PFSK-1 (cell line): ENCODE data around the gene NTNG2.

- RRBS = 81% methylated on average over 9 of the region's 44 CpGs
Measured at GRCh38 chr9:130893199-130894309, 3.1 kb downstream of the QRFP start.

GRCh38 chr9:131111726-131112373 lies 13.5 kb upstream of the NUP214 start:
- RRBS = 93% methylated on average over 10 of the region's 25 CpGs

GRCh38 chr9:131177323-131178527 lies 52.3 kb downstream of the NUP214 start:
- RRBS = no CpG with 5 or more reads among the region's 8 CpGs

DNA sequence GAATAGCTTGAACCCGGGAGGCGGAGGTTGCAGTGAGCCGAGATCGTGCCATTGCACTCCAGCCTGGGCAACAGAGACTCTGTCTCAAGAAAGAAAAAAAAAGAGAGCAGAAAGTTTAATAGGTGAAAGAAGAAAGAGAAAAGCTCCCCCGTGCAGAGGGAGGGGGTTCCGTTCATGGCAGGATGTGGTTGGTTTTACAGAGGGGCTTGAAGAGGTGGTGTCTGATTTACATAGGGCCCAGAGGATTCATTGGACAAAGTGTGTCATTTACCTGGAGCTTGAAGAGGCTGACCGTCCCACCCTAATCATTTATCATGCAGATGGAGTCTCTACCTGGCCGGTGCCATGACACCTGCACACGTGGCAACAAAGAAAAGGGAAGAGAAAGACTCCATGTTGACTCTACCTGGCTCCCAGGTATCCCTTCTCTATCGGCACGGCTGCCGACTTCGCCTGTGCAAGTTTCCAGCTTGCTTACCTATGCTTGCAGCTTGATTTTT lies 35.4 kb upstream of the PRRC2B start:
- RRBS = no CpG with 5 or more reads among the region's 13 CpGs

DNA sequence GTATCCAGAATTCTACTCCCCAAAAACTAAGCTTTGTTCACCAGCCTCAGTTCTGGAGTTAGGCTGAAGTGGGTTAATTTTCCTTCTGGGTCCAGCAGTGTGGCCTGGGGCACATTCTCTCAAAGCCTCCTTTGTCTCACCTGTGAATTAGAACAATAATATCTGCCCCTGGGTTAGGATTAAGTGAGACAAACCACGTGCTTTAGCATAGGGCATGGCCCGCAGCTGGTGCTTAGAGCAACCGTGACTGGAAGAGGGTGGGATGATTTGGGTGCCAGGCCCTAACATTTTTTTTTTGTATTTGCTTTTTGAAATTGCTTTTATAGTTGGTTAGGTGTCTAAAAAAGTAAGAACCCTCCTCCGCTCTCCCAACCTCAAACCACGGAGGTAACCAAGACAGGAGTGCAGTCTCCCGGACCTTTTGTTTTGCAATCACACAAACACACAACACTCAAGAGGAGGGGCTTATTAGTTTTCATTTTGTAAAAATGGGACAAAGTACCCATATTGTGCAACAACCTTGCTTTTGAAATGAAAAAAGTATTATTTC lies 794 bp upstream of the PRRC2B start:
- RRBS = no CpG with 5 or more reads among the region's 6 CpGs

GRCh38 chr9:131423176-131424088 lies 29.5 kb downstream of the PRRC2B start:
- RRBS = 3% methylated on average over 3 of the region's 23 CpGs

DNA sequence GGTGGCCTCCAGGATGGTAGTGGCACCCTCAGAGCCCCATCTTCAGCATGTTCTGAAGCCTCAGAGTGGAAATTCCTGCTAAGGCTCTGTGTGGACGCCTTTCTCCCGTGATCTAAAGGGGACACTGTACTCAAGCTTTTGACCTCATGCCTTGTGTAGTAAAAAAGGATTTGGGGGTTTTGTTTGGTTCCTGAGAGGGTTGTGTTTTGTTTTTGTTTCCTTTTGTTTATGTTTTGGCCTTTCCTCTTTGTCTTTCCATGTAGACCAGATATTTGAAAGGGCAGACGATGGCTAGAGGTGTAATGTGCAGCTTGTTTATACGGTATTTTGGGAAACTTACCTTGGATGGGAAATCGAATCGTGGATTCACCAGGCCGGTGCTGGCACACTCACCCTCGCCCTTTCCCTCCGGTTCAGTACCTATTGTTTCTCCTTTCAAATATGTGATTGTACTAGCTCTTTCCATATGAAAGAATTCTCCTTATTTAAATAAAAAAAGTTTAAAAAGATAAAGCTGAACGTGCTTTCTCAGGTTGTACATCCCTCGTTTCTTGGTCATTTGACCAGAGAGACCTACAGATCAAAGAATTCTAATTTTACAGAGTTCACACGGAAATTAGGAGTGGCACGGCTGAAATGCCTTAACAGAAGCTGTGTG lies 2.9 kb upstream of the POMT1 start:
- RRBS = no CpG with 5 or more reads among the region's 13 CpGs

DNA sequence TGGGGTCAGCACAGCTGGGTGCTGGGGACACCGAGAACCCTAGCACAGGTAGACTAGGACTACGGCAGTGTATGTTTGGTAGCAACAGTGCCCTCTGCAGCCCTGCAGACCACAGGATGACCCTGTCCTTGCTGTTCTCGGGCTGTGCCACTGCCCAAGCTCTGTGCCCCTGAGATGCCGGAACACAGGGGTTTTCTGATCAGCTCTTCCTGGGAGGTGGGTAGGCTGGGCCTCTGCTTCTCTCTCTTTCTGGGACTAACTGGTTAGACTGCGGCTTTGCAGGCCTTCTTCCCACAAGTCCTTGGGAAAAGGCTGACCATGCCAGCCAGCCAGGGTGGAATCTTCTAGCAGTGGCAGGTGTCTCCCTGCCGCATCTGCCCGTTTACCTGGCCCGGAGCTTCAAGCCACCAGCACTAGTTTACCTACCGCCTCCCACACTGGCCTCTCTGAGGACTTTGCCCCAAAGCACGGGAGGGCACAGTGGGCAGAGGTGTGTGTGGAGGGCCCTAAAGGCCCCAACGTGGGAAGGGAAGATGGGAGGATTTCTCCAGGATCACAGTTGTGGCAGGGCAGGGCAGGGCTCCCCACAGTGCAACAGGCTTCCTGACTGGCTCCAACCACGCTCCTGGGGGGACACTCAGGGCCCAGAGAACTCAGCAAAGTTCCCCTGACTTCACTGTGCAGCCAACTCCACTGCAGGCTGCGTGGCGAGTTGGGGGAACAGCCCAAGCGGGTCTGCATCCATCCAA lies 1.2 kb downstream of the UCK1 start:
- RRBS = no CpG with 5 or more reads among the region's 15 CpGs

GRCh38 chr9:131555989-131556476 lies 10.7 kb downstream of the PRRT1B start:
- RRBS = no CpG with 5 or more reads among the region's 13 CpGs

GRCh38 chr9:131603027-131603605 lies 57.8 kb downstream of the PRRT1B start:
- RRBS = no CpG with 5 or more reads among the region's 10 CpGs

- RRBS = no CpG with 5 or more reads among the region's 10 CpGs
Measured at GRCh38 chr9:131605682-131606649, 60.6 kb downstream of the PRRT1B start.

DNA sequence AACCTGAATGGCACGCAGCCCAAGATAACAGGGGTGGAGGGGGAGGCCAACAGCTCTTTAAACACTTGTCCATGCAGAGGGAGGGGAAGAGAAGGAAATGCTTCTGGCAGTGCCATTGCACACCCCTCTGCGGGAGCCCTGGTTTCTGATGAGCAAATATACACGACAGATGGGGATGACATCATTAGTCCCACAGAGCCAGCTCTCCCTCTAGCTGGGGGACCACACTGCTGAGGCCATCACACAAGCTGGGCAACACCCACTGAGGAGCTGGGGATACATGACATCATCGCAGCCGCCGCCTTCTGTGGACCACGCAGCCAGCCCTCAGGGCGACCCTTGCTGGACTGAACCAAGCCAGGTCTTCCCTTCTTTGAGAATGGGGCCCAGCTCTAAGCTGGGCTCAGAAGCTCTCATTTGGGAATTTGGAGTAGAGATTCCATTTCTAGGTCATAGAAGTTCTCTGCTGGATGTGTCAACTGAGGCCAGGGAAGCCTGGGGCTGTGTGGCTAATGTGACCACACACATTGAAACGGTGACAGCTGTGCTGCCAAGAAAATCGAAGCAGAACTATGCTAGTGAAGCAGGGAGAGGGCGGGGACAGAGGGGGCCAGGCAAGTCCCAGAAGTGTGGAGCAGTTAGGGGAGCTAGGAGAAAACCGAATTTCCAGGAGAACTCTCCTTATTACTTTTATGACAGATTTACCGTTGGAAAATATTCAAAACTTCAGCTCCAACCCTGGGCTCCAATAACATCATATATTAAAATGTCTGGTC lies 79.5 kb downstream of the PRRT1B start:
- RRBS = no CpG with 5 or more reads among the region's 13 CpGs

GRCh38 chr9:131629995-131630788 lies 84.9 kb downstream of the PRRT1B start:
- RRBS = no CpG with 5 or more reads among the region's 18 CpGs

GRCh38 chr9:131697818-131698302 lies 42.0 kb downstream of the RAPGEF1 start:
- RRBS = no CpG with 5 or more reads among the region's 2 CpGs

- RRBS = no CpG with 5 or more reads among the region's 10 CpGs
Measured at GRCh38 chr9:131733961-131734726, 5.7 kb downstream of the RAPGEF1 start.

- RRBS = no CpG with 5 or more reads among the region's 15 CpGs
Measured at GRCh38 chr9:131735287-131736093, 4.4 kb downstream of the RAPGEF1 start.

GRCh38 chr9:132059142-132059831 lies 20.4 kb downstream of the MED27 start:
- RRBS = no CpG with 5 or more reads among the region's 13 CpGs

DNA sequence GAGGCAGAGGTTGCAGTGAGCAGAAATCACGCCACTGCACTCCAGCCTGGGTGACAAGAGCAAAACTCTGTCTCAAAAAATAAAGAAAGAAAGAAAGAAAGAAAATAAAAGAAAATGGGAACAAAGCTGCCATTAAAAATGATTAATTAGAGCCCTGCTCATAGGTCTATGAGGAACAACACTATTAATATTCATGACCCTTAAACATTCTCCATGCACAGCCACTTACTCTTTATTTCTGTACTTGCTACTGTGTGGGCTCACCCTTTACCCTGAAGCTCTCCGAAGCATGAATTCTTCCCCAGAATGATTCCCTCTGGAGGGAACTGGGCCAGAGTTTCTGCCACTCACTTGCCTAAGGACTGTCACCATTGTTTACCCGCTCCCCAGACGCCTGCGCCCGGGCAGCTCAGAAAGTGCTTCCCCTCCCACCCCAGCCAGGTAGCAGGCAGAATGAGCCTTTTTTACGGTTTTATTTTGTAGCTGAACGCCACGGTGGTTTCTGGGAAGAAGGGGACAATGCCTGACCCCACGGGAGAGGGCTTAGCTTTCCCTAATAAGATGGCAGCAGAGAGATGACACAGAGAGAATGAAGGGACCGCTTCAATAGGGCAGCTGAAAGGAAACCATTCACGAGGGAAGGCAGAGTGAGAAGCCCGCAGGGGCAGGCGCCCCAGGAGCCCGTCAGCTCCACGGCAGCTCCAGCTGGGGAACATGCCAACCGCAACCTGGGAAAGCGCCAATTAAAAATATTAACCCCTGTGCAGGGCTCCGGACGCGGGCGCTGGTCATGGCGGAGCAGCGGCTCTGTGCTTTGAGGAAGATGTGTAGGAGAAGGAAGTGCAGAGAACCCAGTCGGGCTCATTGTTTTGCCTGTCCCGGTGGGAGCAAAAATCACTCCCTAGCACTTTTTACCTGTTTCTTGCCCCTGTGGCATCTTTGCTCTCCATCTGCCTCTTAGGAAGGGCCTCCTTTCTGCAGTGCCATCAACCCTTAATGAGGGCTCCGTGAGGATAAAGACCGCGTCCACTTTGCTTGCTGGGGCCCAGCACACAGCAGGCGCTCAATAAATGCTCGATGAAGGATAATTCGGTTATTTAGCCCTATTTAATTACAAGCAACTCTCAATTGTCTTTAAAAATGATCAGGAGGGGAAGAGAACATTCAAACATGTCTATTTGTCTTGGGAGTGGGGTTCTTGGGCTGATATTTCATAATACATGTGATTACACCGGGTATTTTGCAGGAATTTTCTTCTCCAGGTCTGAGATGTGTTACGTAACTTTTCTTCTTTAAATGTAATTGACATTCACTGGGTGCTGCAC lies 20.3 kb upstream of the NTNG2 start:
- RRBS = 49% methylated on average over 8 of the region's 34 CpGs

DNA sequence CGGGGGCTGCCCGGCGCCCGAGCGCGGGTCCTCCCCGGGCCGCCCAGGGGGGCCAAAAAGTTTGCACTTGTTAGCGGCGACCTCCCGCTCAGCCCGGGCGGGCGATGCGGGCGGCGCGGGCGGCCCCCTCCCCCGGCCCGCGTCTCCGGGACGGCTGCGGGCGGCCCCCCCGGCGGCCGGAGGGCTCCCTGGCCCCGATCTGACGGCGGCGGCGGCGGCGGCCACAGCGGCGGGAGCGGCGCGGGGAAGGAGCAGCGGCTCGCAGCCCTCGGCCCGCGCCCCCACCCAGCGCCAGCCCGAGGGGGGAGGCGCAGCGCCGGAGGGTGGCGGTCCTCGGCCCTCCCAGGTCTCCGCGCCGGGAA lies at the start of gene NTNG2:
NTNG2 (plus strand) TSS at position 197 of the 362 bp plus-strand sequence.
- RRBS = 2% methylated on average over 20 of the region's 56 CpGs

DNA sequence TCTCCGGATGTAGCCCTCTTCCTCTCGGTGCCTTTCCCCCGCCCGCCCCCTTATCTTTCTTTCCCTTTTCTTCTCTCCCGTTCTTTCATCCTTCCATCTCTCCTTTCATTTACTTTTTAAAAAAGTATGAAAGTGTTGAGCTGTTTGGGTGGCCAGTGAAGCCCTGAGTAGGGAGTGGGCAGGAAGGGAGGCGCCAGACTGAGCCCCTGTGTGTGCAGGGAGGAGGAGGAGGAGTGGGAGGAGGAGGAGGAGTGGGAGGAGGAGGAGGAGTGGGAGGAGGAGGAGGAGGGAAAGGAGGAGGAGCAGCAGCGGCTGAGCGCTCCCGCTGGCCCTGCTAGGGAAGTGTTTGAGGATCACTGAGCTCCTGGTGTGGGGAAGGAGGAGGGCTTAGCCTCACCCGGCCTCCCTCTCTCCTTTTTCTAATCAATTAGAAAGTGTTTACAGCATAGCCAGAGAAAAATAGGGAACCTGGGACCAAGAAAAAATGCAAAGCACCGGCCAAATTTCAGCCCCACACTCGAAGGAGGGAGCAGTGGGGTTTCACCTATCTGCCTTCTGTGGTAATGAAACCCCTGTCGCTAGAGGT lies 23.8 kb downstream of the NTNG2 start:
- RRBS = 11% methylated on average over 2 of the region's 13 CpGs